A673 (cell line): Measurements from ENCODE around the genes FBLN7, NT5DC4 and IL37.

GRCh38 chr2:111376835-111377525, 256.3 kb downstream of the BCL2L11 start:
- PRO-cap = no peak

DNA sequence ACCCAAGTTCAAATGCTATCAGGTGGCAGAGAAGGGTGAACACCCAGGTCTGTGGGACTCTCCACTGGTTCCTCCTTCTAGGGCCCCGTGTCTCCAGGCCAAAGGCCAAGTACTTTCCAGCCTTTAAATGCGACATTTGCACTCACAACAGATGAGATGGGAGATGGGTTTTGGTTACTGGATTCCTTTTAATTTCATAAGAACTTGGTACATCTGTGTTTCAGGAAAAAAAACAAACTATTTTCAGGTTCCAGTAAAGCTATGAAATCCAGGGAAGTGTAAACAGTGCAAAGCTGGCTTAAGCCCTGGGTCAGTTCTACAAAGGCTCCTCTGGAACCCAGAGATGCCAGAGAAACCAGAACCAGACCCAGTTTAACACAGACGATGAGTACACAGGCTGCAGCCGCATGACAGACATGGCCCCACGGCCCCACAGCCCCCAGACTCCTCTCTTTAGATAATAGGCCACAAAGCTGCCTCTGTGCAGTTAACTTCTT, 361.6 kb downstream of the ANAPC1 start:
- PRO-cap = no peak

GRCh38 chr2:111534844-111535521, 349.0 kb downstream of the ANAPC1 start:
- PRO-cap = unidirectional peak, minus-strand start at chr2:111534999

- PRO-cap = bidirectional peak, plus-strand start at chr2:111884671, minus-strand start at chr2:111884686
These were observed 470 bp upstream of the ANAPC1 start for GRCh38 chr2:111884573-111884753.

DNA sequence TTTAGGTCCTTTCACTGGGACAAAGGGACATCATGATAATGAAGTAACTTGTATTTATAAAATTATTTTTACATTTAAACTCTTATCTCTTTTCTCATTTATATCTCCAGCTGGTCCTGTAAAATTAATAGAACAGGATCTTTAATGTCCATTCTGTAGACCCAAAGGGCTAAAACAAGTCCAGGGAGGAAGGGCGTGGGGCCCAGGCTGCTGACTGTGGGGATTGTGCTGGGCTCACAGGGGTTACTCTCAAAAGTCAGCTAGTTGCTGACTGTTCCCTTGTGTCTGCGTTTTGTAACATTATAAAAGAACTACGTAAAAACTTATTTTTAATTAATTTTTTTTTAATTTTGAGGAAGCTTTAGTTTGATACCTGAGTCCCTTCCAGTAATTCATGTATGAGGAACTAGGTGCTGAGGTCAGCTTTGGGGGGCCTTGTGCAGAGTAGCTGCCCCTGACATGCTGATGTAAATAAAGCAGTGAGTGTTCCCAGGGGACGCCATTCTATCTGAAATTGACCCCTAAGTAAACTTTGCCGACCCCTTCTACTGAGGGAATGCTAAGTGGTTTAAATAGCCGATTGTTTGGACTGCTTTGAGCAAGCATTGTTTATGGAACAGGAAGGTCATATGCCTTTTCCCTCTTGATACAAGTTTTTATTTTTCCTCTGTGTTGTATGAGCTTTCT, 56.3 kb downstream of the MERTK start:
- PRO-cap = no peak

DNA sequence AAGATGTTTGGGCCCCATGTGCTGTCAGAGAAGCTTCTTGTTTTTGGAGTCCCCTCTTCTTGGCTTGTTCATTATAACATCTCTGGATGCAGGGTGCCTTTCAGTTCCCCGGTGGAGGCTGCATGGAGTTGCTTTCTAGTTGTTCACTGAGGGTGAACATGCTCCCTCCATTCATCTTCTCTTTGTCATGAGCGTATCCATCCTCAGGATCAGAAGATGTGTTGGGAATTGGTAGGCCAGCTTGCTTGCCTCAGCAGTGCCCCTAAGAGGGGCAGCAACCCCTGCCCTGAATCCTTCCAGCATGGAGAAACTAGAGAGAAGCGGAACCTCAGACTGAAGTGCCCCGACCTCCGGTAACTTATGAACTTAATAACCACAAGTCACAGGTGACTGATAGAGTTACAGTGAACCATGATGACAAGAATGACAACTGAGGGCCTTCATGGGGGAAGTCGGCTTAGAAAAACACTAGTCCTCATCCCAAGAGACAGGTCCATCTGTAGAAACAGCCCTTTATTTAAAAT, 42.6 kb upstream of the TMEM87B start:
- PRO-cap = no peak

GRCh38 chr2:112063533-112064522, 8.8 kb downstream of the TMEM87B start:
- PRO-cap = no peak

DNA sequence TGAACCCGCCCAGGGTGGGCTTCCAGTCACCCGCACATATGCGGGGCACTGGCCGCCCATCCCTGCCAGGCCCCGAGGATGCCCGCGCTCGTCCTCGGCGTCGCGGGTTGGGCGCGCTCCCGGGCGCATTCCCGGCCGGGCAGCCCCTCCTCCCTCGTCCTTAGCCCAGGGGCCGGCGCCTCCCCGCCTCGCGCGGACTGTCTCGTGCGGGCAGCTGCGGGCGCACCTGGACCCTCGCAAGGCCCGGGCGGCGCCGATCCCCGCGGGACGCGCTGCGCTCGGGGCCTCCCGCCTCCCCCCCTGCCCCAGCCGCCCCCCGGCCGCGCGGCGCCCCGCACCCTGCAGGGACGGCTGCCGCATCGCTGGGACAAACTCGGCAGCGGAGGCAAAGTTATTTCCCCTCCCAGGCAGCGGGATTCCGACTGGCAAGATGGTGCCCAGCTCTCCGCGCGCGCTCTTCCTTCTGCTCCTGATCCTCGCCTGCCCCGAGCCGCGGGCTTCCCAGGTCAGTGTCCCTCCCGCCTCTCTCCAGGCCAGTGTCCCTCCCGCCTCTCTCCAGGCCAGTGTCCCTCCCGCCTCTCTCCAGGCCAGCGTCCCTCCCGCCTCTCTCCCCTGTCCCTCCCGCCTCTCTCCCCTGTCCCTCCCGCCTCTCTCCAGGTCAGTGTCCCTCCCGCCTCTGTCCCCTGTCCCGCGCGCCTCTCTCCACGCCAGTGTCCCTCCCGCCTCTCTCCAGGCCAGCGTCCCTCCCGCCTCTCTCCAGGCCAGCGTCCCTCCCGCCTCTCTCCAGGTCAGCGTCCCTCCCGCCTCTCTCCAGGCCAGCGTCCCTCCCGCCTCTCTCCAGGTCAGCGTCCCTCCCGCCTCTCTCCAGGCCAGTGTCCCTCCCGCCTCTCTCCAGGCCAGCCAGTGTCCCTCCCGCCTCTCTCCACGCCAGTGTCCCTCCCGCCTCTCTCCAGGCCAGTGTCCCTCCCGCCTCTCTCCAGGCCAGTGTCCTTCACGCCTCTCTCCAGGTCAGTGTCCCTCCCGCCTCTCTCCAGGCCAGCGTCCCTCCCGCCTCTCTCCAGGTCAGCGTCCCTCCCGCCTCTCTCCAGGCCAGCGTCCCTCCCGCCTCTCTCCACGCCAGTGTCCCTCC, at the start of gene FBLN7:
Gene FBLN7 (plus strand): TSS at position 160 of the 1,129 bp plus-strand sequence.
- PRO-cap = bidirectional peak, plus-strand start at position 239 of the sequence, minus-strand start at position 96 of the sequence; bidirectional peak, plus-strand start at position 410 of the sequence, minus-strand start at position 271 of the sequence

GRCh38 chr2:112296616-112297041, 21.2 kb downstream of the ZC3H6 start:
- PRO-cap = no peak

- PRO-cap = bidirectional peak, plus-strand start at chr2:112481243, minus-strand start at chr2:112481249
These were observed 1.2 kb upstream of the TTL start for GRCh38 chr2:112480538-112481383.

- PRO-cap = no peak
These were observed 6.4 kb downstream of the CHCHD5 start for GRCh38 chr2:112590577-112591372.

- PRO-cap = no peak
These were observed 20.8 kb downstream of the SLC20A1 start for GRCh38 chr2:112666565-112666886.

- PRO-cap = no peak
These were observed 34.3 kb upstream of the NT5DC4 start for GRCh38 chr2:112686347-112687025.

DNA sequence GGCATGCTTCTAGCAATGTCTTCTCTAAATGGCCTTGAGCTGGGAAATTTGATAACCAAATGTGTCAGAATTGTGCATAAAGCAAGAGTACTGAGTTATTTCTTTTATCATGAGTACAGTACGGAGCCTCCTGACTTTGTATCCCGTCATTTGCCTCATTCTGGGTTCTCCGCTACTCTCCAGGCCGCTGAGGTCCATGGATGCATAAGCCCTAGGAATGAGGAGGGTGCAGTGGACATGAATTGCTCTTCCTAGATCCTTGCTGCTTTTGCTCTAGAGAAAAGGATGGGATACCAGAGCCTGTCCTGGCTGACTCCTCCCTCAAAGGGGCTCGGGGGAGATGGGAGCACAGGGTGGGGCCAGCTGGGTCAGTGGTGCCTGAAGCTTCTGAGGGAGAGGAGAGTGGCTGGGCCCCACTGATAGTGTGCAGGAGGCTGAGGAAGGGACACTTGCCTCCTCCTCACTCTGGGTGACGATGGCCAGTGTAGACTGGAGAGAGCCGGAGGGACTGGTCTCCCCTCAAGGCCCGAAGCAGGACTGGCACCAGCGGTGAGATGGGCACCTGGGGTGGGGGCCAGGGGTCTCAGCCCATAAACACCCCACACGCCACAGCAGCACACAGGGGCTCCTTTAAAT, at the start of gene NT5DC4:
Gene NT5DC4 (plus strand): TSS at position 416 of the 636 bp plus-strand sequence.
- PRO-cap = no peak

GRCh38 chr2:112725850-112726390, 5.1 kb downstream of the NT5DC4 start:
- PRO-cap = no peak

DNA sequence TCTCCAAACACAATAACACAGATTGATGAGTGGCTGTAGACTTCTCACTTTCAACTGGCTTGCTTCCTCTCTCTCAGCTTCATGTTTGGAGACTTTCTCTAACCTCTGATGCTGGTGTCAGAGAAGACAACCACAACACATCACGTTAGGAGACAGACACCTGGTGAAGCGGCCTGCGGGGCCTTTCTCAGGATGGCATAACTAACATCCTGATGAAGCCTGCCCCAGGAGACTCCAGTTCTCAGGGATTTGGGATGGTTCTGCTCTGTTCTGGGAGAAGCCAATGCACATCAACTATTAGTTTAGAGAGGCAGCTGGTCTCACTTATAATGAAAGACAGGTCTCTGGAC, 2.1 kb downstream of the IL1A start:
- PRO-cap = no peak

GRCh38 chr2:112824207-112824803, 12.3 kb downstream of the IL1B start:
- PRO-cap = no peak

- PRO-cap = no peak
These were observed 5.3 kb downstream of the IL1B start for GRCh38 chr2:112830973-112832013.

DNA sequence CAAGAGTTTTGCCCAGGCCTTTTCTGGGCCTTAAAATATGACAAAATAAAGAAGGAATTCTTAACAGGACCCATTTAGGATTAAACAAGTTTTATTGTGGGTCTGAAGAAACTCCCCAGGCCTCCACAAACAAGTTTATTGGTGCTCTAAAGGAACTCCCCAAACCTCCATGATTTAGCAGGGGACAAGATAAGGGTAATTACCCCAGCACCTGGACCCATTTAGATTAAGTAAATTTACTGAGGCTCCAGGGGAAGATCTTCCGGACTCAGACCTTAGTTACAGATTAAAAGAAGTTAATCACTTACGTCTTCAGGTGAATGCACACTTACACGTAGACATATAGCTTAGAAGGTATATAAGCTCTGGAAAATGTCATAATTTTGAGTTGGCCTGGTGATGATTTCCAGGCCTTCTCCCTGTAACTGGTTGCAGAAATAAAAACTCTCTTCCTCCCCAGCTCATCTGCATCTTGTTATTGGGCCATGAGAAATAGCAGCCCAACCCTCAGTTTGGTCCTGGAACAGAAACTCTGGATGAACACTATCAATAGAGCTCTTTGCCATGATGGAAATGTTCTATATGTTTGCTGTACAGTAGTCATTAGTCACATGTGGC, 9.2 kb upstream of the IL37 start:
- PRO-cap = no peak

DNA sequence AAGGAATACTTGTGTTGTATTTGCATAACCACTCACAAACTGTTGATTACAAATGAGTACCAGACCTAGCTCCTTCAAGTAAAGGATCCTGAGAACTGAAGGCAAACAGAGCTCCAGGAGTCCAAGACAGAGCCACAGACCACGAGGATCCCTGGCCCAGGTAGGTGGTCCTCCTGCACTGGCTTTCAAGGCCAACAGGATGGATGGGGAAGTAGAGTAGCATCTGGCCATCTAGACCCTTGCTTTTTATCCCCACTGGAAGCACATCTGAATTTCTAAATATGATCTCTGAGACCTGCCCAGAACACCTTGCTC, at the start of gene IL37:
Gene IL37 (plus strand): TSS at position 77 of the 315 bp plus-strand sequence.
- PRO-cap = no peak